Peyer's patch (tissue), 4 donors: ENCODE measurements around the genes ECM1, TMOD4 and PIP5K1A.

DNA sequence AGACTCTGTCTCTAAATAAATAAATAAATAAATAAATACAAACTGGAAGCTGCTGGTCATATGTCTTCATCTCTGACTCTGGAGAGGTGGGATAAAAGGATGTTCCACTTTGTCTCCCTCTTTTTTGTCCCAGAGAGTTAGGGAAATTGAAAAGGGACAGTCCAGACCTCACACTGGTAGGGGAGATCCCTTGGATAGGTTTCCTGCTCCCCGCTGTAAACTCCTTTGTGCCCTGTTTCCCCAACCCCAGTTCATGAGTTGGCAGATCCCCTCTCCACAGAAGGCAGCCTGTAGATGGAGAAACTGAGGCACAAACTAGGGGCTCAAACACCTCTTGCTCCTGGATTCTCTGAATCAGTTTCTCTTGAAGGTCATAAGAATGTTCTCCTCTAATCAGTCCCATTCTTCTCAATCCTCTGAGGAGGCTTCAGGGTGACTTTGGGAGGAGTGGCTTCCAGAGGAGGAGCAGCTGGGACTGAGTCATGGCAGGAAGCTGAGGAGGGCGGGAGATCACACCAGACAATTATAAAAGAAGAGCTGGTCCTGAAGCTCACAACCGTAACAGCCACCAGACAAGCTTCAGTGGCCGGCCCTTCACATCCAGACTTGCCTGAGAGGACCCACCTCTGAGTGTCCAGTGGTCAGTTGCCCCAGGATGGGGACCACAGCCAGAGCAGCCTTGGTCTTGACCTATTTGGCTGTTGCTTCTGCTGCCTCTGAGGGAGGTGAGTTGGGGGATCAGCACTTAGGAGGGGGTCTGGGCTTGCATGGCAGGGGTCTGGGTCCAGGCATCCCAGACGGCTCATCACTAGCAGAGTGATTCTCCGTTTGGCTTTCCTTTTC lies at the start of gene ECM1:
Gene ECM1, plus strand, starts transcription at position 555 of the 843 bp plus-strand sequence.
- PRO-cap = bidirectional peak, plus-strand start at position 555 of the sequence, minus-strand start at position 418 of the sequence
- RAMPAGE, long total RNA, 4 experiments = start-site peak on the plus strand in 3 of 4 experiments, centred at positions 493 to 557 of the sequence, 10 to 24 reads per replicate

DNA sequence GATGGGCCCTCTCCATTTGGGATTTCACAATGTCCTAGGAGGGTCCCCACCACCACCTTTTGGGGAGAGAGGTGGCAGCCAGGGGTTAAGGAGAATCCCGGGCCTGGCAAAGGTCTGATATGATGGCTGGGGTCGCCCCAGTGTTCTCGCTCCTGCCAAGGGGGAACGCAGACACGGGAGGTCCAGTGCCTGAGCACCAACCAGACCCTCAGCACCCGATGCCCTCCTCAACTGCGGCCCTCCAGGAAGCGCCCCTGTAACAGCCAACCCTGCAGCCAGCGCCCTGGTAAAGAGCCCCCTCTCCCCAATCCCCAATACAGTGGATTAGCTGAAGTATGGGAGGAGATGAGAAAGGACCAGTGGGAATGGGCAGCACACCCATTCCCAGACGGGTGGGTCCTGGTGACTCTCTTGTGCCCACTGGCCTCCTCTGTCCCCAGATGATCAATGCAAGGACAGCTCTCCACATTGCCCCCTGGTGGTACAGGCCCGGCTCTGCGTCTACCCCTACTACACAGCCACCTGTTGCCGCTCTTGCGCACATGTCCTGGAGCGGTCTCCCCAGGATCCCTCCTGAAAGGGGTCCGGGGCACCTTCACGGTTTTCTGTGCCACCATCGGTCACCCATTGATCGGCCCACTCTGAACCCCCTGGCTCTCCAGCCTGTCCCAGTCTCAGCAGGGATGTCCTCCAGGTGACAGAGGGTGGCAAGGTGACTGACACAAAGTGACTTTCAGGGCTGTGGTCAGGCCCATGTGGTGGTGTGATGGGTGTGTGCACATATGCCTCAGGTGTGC lies 10.6 kb downstream of the ADAMTSL4 start:
- PRO-cap = no peak
- RAMPAGE, long total RNA, 4 experiments = no peak in any of the 4 experiments

DNA sequence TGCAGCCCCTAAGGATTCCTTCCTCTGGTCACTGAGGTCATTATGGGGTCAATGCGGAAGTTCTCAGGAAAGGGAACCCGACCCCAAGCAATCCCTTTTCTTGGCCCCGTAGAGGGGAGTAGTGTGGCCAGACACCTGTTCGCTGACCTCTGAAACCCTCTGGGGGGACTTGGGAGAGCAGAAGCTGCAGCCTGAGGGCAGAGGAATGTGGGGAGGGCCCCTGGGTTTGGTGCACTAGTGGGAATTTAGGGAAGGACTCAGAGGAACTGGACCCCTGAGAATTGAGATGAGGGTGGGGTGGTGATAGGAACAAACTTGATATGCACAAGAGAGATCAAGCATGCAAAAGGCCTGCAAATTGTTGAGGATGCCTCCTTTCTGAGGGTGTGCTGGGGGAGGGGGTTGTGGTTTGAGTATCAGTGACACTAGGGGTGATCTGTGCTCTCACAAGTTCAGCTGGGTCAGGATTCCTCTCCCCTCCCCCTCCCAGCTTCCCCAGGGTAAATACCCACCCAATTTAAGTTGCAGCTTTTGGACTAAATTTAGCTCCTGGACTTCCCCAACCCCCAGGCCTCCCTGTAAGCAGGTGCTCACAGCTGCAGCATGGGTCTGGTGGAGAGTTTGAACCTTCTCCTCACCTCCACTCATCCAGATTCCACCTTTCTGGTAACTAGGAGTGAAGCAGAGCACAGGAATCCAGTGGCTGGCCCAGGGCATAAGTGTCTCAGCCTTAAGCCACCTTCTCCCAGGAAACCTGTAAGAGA lies 13.4 kb downstream of the ADAMTSL4 start:
- PRO-cap = unidirectional peak, plus-strand start at position 604 of the sequence
- RAMPAGE, long total RNA, 4 experiments = no peak in any of the 4 experiments

- PRO-cap = no peak
- RAMPAGE, long total RNA, 4 experiments = no peak in any of the 4 experiments
Observed at GRCh38 chr1:150564061-150564671, 15.0 kb downstream of the ADAMTSL4 start.

- PRO-cap = no peak
- RAMPAGE, long total RNA, 4 experiments = start-site peak on the minus strand in 2 of 4 experiments, at chr1:150578876-150579613 at its widest, 15 to 201 reads per replicate
Observed at GRCh38 chr1:150579124-150579462, 317 bp downstream of the MCL1 start.

GRCh38 chr1:150582479-150583111 lies 3.2 kb upstream of the MCL1 start:
- PRO-cap = no peak
- RAMPAGE, long total RNA, 4 experiments = no peak in any of the 4 experiments

DNA sequence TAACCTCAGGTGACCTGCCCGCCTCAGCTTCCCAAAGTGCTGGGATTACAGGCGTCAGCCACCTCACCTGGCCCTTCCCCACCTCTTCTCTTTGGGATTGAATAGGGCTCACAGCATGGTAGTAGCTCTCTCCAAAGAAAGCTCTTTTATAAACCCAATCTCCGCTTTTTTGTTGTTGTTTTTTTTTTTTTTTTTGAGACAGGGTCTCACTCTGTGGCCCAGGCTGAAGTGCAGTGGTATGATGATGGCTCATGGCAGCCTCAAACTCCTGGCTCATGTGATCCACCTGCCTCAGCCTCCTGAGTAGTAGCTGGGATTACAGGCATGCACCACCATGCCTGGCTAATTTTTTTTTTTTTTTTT lies 24.1 kb downstream of the ENSA start:
- PRO-cap = no peak
- RAMPAGE, long total RNA, 4 experiments = no peak in any of the 4 experiments

DNA sequence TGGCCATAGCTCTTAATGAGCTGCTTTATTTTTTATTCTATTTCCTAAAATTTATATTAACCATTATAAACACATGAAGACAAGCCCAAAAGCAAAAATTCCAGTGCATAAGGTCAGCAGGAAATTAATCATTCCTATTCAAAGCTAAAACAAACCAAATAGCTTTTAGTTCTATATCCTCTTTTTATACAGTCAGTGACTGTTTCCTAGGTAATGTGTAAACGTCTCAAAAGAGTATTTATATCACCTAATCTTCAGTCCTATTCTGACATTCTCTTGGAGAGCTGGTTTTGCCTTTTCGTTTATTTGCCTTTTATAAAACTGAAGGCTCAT lies 4.2 kb downstream of the GOLPH3L start:
- PRO-cap = no peak
- RAMPAGE, long total RNA, 4 experiments = no peak in any of the 4 experiments

GRCh38 chr1:150925029-150925542 lies 1.1 kb upstream of the SETDB1 start:
- PRO-cap = no peak
- RAMPAGE, long total RNA, 4 experiments = no peak in any of the 4 experiments

- PRO-cap = no peak
- RAMPAGE, long total RNA, 4 experiments = no peak in any of the 4 experiments
Observed at GRCh38 chr1:150976285-150976849, 1.7 kb upstream of the CERS2 start.

DNA sequence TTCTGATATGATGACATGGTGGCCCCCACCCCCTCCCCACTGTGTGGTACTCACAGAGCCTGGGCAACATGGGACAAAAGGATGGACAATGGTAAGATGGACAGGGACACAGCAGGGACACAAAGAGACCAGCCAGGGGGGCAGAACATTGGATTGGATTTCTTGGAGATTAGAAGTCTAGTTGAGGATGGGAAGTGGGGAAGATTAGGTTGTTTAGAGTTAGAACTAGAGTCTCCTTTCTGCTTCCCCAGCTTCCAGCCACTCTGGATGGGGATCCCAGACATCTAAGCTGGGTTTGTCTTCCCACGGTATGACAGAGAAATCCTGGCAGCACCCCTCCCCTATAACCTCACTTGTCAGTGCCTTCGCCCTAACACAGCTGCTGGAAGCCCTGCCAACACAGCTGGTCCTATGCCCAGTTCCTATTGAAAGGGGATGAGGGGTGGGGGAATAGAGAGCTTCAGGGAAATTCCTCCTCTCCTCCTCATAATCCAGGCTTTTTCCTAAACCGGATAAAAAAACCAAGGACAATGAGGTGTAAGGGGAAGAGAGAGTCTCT lies 843 bp downstream of the TMOD4 start:
- PRO-cap = no peak
- RAMPAGE, long total RNA, 4 experiments = no peak in any of the 4 experiments

DNA sequence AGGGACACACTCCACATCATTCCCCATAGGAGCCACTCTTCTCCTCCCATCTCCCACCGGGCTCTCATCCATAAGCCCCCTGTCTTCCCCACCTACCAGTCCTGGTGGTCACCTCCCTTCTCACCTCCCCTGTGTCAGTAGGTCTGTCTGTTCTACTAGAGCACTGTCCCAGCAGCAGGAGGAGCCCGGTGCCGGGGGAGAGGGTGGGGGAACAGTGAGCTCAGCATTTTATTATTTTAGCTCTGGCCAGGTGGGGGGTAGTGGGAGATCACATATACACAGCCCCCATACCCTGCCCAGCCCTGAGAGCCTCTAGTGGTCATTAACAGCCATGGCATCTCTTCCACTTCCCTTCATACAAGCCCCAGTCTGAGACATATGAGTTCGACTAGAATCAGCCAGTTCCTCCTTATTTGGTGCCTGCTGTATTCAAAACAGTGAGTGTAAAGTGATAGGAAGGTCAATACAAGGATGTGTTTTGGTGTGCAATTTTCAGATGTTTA lies at the start of gene TMOD4:
Gene TMOD4, minus strand, starts transcription at position 154 of the 503 bp plus-strand sequence.
- PRO-cap = no peak
- RAMPAGE, long total RNA, 4 experiments = no peak in any of the 4 experiments

- PRO-cap = bidirectional peak, plus-strand start at chr1:151198552, minus-strand start at chr1:151198428; bidirectional peak, plus-strand start at chr1:151199122, minus-strand start at chr1:151199028
- RAMPAGE, long total RNA, 4 experiments = start-site peak on the plus strand in 2 of 4 experiments, at chr1:151198554-151199129 at its widest, 210 to 675 reads per replicate
Observed at GRCh38 chr1:151198485-151199424, at the start of gene PIP5K1A. PIP5K1A (plus strand) TSS chr1:151198552.

DNA sequence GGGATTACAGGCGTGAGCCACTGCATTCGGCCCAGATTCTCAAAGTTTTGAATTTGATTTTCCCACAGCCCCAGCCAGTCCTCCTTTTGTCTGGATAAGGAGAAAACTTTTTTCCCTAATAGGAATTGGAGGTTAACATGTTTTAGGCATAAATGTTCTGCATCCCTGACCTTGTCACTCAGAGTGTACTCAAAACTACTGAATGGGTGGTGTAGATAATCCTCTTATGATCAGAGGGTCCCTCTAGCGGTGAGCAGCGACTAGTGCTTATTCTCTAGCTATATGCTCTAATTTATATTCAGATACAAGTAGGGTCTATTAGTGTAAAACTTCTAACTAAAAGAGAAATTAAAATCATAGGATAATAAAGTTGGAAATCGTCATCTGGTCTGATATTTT lies 2.9 kb upstream of the PSMD4 start:
- PRO-cap = no peak
- RAMPAGE, long total RNA, 4 experiments = no peak in any of the 4 experiments

DNA sequence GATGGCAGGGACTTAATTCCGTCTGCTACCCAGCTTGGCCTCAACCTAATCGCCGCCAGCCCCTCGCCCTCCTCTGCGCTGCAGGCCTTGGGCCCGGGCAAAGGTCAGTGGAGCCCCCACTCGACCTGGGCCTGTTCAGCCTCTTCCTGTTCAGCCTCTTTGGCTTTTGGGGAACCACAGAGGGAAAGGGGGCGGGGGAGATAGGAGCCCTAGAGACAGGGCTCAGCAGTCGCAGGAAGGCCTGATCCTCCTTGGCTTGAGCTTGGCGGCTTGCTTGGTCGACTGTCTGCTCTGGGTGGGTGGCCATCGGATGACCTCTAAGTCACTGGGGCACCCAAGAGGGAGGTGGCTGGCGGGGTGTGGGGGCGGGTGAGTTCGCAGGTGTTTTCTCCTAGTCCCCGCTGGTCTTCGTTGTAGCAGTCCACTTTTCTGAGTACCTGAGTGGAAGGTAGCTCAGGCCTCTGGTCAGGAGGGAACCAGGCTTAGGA lies 1.2 kb downstream of the ZNF687 start:
- PRO-cap = no peak
- RAMPAGE, long total RNA, 4 experiments = no peak in any of the 4 experiments

DNA sequence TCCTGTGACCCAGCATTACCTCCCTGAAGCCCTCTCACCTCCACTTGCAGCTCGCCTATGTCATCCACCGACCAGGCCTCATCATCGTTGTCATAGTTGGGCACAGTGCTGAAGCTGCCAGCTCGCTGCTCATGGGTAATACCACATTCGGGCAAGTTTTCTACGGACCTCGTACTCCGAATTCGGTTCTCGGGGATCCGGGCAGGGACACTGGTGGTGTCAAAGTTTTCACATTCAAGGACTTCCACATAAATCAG lies 21.2 kb downstream of the PI4KB start:
- PRO-cap = no peak
- RAMPAGE, long total RNA, 4 experiments = no peak in any of the 4 experiments

DNA sequence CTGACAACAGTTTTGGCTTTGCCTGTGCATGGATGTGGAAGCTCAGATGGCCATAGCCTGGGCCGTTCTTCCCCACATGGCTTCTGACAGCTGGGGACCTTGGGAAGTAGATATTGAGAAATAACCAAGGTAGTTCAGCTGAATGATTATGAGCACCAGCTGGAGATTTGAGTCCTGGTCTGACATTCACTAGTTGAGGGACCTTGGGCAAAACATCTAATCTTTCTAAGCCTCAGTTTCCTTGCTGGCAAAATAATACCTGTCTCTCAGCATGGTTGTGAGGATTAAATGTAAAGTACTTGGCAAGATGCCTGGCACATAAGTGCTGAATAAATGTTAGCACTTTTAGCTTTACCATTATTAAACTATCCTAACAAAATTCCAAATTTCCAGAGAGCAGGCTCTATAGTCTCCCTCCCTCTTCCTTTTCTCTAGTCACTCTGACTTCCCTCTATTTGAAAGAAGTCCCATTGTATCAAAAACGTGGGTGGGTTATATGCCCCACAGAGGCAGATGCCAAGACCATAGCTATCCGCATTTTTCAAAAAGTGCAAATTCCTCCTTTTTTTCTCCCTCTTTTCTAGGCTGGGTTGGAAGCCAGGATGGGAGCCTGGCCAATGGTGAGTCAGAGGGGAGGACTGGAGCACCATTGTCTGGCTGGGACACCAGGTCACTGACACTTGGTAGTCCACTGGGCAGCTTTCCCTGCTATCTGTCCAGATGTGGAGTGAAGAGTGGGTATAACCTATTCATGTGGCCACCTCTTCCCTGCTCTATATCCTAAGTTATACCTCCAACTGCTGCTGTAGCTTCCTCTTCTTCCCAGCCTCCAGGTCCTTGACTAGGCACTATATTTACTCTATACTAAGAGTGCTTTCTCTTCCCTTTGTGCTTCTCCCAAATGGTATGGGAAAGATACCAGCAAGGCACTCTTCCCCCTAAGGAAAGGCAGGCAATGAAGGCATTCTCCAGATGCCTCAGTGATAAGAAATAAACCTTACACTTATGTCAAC lies 13.2 kb downstream of the PI4KB start:
- PRO-cap = no peak
- RAMPAGE, long total RNA, 4 experiments = no peak in any of the 4 experiments

DNA sequence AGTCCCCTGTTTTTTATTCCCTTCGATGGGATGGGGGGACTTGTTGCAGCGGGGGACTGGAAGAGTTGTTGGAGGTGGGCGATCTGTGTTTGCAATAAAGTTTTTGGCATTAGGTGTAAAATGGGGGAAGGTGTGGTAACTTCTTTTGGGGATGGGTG lies 740 bp downstream of the PSMB4 start:
- PRO-cap = no peak
- RAMPAGE, long total RNA, 4 experiments = no peak in any of the 4 experiments

GRCh38 chr1:151400392-151401021 lies 1.1 kb downstream of the PSMB4 start:
- PRO-cap = no peak
- RAMPAGE, long total RNA, 4 experiments = no peak in any of the 4 experiments

DNA sequence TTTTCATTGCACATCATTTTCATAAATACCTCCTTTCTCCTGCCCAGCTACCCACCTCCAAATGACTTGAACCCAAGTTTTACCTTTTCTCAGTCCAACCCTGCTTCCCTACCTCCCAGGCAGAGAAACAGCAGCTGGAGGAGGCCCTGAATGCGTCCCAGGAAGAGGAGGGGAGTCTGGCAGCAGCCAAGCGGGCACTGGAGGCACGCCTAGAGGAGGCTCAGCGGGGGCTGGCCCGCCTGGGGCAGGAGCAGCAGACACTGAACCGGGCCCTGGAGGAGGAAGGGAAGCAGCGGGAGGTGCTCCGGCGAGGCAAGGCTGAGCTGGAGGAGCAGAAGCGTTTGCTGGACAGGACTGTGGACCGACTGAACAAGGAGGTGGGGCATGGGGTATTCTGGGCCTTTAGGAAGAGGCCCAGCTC lies 9.7 kb upstream of the TUFT1 start:
- PRO-cap = no peak
- RAMPAGE, long total RNA, 4 experiments = start-site peak on the plus strand in 2 of 4 experiments, centred at positions 178 to 191 of the sequence, 14 to 166 reads per replicate